Gallbladder (tissue), 1 donor: ENCODE measurements around a stretch of chr2.

DNA sequence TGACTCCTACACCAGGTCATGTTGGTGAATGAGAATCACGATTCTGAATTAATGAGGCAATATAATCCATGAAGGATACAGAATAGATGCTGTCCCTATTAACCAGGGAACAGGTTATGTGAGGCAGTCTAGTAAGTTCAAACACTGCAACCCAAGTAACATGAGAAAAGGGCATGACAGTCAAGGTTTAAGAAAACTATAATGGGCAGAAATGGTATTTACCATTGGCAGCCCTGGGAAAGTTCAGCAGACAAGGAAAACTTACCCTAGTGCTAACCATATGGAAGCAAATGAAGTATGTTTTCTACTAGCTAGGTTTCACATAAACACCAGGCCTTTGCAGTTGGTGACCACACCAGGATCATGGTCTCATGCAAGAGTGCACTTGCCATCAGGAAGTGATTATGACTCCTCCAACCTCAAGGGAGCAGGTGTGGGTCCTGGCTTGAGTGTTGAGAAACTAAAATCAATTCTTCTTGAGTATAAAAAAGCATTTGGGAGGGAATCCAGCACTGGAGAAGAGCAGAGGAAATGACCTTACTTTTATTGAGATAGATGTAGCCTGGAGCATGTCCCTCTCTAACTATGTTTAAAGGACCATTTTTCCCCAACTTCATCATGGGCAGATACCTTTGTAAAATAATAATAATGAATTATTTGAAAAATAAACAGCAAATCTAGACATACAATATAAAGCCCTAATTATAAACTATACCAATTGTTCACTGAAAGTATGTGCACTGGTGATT, 56.8 kb upstream of the SPAG16 start:
- PRO-cap: no peak

GRCh38 chr2:213237704-213238215, 46.5 kb upstream of the SPAG16 start:
- PRO-cap: no peak

DNA sequence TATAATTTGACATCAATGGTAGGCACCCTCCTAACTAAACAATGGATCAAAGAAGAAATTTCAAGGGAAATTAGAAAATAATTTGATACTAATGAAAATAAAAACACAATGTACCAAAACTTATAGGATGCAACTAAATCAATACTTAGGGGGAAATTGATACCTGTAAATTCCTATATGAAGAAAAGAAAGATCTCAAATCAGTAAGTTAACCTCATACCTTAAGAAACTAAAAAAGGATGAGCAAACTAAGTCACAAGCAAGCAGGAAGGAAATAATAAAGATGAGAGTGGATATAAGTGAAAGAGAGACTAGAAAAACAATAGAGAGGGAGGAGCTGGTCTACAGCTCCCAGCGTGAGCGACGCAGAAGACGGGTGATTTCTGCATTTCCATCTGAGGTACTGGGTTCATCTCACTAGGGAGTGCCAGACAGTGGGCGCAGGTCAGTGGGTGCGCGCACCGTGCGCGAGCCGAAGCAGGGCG, 126.0 kb downstream of the BARD1 start:
- PRO-cap: no peak

DNA sequence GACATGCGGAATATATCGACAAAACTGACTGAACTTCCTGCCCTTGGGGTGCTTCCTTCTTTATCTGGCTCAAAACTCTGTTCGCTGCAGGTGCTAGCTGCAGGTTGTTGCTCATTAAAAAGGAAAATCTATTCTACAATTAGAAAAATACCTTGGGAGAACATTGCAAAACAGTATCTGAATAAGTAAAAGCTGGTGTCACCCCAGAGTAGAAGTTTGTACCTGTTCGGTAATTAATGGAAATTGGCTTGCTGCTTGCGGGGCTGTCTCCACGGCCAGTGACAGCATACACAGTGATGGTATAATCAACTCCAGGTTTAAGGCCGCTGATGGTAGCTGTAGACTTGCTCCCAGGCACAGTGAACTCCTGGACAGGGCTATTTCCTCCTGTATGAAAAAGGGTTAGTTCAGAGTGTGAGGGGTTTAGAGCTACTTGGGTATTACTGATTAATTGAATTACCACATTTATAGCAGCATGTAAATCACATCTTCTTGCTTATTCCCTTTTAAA, 52.0 kb downstream of the FN1 start:
- PRO-cap: no peak

- PRO-cap: no peak
Observed at GRCh38 chr2:215394411-215395129, 41.3 kb downstream of the FN1 start.

- PRO-cap: no peak
Observed at GRCh38 chr2:215506131-215506680, 70.3 kb upstream of the FN1 start.

GRCh38 chr2:215903236-215903679, 110.1 kb downstream of the MREG start:
- PRO-cap: no peak

- PRO-cap: no peak
Observed at GRCh38 chr2:215952905-215953680, 60.3 kb downstream of the MREG start.

DNA sequence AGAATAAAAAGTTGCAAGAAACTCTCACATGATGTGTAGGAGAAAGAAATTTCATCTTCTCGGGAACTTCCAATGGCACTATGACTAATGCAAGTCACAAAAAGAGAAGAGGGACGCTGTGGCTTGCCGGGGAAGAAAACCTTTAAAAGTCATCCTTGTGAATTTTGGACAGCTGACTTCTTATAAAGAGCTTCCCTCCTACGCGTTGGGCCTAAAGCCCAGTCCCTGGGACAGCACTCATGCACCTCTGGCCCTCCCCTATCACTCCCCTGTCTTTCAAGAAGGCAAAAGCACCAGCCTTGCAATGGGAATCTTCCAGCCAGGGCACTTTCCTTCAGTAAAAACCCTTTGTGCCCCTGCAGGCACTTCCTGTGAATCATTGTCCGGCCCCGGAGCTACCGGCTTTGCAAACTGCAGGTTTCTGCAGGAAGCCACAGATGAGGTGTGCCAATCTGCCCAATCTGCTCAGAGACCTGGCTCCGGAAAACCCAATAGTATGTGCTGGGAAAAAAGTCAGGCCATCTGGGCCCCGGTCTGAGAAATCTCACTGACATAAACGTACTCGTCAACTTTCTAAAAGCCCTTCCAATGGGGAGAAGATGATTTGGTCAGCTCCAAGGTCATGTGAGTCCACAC, 7.1 kb downstream of the MREG start:
- PRO-cap: no peak

DNA sequence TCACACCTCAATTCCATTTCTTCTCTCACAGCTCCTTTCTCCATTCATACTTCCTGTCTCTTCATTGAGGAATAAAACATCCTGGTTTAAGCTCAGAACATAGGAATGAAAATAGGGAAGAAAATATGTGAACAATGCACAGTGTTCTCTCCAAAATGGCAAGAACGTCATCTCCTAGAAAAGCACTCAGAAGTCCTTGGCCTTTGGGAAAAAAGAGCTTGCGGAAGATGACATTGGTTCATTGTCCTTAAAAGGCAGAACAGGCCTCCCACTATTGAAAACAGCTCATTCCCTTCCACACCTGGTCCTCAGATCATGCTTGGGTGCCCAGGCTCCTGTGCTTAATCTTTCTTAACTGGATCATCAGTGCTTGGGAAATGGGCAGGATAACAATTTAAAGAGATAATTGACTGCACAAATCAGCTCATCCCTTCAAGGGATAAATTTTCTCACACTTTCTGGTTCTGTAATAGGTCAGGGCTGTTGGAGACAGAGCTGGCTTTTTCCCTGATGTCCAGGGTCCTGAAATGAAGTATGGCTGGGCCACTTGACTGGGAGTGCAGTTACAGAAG, 69.2 kb downstream of the MARCHF4 start:
- PRO-cap: no peak

DNA sequence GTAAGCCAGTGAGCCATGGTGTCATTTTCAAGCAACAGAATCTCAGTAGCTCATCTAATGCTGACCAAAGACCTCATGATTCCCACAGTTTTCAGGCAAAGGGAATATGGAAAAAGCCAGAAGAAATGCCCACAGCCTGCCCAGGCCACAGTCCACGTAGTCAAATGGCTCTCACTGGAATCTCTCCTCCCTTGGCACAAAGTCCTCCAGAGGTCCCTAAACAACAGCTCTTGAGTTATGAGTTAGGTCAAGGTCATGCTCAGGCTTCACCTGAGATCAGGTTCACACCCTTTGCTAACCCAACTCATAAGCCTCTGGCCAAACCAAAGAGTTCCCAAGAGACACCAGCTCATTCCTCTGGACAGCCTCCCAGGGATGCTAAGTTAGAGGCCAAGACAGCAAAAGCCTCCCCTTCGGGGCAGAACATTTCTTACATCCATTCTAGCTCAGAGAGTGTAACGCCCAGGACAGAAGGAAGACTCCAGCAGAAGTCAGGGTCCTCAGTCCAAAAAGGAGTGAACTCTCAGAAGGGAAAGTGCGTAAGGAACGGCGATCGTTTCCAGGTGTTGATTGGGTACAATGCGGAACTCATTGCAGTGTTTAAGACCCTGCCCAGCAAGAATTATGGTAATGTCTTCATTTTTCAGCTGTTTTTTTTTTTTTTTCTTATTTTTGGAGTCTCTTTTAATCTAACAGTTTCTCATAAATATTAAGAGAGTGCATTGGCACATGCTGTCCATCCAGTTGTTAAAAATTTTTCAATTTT, 2.8 kb downstream of the SMARCAL1 start:
- PRO-cap: no peak

- PRO-cap: no peak
Observed at GRCh38 chr2:216507498-216508398, 9.1 kb downstream of the RPL37A start.

DNA sequence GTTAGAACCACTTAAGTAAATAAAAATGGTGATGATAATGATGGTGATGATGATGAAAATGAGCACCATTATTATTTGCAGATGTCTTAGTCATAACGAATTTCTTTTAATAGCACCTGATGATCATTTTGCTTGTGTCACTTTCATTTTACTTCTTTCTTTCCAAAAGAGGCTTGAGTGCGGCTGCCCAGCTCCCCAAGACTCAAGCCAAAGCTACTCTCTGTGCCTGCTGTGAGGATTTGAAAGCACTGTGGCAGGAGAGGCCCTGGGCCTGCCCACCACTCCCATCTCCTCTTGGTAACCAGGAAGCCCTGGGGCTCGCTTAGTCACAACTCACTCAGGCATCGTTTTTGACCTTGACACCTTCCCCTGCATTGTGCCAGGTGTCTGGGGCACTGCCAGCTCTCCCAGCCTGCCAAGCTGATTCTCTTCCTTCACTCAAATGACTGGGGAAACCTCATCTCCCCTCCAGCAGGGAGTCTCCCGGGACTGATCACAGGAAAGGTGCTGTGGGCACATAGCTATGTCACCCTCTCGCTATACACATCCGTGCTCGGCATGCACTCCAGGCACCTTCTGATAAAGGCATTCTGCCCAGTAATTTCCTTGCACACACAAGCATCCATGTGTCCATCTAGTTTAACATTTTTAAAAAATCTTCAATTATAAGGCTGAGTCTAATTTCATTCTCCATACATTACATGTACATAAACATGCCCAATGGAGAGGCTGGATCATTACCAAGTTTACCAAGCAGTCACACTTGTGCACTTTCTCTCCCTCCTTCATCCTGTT, 41.3 kb downstream of the RPL37A start:
- PRO-cap: no peak

GRCh38 chr2:216615407-216616084, 17.7 kb upstream of the IGFBP2 start:
- PRO-cap: no peak

DNA sequence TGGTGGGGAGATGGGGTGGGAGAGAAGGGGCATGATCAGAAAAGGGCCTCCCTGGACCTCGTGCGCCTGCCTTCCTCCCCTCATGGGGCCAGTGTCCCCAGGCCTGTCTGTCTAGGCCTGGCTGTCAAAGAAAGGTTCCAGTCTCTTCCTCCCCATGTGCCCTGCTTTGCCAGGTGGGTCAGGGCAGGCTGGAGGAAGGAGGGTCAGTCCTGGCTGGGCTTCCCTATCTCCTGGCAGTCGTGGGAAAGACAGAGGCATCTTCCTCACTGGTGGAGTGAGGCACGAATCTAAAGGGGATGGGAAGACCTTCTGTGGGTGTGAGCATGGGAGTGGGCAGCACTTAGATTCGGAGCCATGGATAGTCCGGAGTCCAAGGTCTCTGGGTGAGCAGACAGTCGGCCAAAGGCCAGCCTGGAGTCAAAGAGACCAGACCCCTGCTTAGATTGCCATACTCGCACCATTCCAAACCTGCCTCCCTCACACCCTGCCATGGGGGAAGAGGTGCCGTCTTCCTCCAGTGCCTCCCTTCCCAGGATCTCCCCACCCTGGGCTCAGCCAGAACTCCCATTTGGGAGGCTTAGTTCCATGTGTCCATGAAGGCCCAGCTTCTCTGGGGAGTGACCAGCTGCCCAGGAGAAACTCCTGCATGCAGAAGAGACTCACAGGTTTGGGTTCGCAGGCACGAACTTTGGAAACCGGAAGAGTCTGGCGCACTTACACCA, 21.9 kb downstream of the IGFBP5 start:
- PRO-cap: no peak

DNA sequence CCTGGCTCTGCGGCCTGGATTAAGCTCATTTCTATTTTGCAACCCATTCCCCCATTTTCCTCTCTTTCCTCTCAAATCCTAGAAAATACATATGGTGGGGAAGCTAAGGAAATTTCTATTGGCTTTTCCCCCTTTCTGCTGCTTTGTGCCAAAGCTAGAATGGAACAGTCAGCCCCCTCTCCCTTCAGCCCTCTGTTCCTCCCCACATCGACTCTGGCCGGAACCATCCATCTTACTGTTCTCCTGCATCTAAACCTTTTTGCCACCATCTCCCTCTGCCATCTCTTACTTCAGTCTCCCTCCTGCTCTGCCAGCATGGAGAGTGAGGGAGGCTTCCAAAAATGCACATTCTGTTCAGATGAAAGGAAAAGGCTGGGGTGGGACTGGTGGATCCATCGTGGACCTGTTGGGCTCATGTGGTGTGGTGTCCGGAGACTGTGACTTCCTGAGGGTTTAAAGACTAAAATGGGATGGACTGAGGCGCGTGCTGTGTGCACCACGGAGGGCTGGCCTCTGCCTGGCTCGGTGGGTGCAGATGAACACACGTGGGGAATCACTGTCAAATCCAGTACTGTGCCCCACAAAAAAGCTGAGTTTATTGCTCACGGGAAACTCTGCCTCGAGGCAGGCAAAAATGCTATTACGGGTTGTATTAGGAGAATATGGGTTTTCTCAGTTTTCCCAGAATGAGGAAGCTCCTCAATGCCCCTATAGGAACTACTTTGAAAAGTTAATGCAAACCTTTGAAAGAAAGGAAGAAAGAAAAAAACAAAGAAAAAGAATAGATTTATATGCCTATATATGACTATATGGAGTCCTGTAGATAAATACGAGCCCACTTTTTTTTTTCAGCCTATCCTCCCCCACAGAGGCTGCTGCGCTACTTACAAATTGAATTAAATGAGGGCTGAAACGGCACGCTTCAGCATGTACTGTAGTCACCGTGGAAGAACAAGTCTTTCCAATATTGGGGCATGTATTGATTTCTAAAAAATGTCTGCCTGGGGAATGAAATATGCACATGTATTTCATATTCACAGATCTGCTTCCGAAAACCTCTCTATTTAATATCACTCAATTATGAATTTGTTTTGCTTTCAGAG, 20.0 kb downstream of the IGFBP5 start:
- PRO-cap: no peak

DNA sequence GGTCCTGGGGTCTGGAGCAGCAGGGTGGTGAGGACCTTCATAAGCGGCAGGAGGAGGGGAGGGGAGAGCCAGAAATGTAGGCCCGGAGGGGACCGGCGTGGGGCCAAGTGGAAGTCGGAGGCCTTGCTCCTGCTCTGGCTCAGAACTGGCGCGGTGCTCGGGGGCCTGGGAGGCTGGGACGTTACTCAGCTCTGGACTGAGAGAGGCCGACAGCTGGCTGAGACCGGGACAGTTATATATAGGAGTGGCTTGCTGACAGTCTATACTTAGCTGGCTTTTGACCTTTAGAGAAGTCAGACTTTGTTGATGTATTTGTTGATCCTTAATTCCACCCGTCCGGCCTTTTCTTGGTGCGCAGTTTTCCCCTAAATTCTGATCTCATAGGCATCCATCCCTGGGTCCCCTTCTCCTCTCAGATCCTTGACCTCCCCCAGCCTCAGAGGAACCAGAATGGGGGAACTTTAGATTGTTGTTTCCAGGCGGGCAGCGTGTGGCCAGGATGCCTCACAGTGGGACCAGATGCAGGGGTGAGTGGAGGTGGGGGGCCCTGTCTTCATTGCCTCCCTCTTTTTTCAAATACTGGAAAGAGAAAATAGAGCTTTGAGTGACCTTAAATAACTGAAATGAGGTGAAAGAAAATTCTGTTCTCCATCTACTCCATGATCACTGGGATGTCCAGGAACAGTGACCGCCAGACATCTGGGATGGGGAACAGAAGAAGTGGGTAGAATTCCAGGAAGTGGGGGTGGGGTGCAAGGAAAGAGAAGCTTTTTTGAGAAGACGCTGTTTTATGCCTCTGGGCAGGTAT, 15.5 kb downstream of the IGFBP5 start:
- PRO-cap: no peak

DNA sequence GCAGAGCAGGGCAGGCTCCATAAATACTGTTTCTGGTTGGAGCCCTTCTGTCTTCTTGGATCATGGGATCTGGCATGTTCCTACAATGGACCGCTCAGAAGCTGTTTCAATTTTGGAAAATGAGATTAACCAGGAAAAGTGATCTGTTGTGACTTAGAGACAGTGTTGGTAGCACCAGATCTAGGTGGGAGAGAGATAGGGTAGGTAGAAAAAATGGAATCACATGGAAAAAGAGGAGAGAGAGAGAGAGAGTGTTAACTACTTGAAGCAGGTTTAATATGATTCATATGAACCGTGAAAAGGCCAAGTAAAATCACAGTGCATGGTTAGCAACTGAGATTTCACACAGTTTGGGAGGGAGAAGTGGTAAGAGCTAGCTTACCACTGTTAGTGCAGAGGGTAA, 4.9 kb upstream of the IGFBP5 start:
- PRO-cap: no peak

DNA sequence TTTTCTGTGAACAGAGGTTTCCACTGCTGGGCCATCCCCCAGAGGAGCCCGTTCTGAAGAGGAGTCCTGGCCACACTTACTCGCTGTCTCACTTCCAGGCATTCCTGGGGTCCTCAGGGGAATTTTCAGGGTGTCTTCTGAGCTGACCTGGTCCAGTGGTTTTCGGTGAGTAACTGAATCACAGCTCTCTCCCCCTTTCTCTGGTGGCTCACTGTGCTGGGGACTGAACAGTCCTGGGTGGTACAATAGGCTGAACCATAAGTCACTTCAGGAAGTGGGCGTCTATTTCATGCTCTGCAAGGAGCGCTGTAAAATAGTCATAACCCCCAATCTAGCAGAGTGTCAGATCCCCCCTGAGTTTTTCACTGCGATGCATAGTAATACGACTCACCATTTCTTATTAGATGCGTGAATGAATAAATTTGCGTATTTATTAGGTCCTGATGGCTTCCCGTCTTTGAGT, 60.7 kb upstream of the TNP1 start:
- PRO-cap: no peak

DNA sequence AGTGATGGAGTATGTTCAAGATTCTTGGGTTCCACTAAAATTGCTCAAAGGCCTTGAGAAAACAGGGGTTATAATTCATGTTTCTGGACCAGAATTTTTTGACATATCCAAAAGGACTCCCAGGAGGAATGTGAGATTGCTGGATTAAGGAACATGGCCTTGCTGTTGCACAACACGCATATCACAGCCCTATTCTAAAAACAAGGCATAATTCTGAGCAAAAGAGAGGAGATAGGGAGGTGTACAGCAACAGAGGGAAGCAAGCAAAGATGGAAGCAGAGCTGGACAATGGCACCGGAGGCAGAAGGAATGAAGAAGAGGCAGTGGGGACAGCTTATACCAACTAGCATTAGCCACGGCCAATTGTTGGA, 111.8 kb upstream of the TNP1 start:
- PRO-cap: no peak